Psoas muscle (tissue), 2 donors: ENCODE measurements around the gene SPRY2.

- PRO-cap, 2 experiments: no peak in any of the 2 experiments
These were observed 539 bp downstream of the POU4F1 start for GRCh38 chr13:78602732-78603294.

DNA sequence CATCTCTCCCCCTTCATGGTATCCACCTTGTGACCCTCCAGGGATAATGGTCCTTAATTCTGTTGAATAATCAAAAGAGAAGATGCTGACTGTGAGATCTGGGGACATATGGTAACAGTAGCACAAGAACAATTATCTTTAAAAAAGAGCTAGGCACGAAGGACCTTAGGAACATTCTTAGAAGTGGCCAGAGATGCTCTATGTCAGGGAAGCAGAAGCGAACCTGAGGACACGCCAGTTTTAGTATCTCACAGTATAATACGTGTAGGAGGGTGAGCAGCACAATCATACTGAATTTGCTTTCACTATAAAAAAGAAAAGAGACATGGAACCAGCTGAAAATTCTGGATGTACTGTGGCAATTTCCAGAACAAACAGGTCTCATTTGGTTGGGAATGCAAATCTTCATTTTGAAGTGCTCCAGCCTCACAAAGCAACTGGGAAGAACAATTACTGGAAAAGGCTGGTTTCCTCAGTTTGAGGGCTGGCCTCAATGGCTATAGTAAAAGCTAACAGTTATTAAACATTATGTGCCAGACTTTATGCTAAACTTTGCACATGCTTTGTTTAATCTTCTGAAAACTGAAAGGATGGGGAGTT is 3.2 kb downstream of the OBI1 start:
- PRO-cap, 2 experiments: no peak in any of the 2 experiments

DNA sequence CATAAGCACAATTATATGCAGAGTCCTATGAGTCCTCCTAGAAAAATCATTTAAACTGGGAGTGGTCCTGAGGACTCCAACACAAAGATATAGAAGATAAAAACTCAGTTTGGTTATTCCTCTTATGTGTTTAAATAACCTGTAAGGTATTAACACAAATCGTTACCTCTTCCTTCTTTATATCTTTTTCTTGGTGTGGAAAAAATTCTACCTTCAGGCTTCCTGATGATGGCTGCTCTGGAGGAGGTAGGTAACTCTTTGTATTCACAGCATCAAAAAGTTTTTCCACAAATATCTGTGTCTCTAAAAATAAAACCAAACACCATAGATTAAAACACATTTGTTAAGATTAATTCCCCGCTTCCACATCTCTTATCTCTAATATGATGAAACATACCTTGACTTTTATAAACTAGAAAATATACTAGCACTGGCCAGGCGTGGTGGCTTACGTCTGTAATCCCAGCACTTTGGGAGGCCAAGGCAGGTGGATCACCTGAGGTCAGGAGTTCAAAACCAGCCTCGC is 28.8 kb downstream of the RBM26 start:
- PRO-cap, 2 experiments: no peak in any of the 2 experiments

DNA sequence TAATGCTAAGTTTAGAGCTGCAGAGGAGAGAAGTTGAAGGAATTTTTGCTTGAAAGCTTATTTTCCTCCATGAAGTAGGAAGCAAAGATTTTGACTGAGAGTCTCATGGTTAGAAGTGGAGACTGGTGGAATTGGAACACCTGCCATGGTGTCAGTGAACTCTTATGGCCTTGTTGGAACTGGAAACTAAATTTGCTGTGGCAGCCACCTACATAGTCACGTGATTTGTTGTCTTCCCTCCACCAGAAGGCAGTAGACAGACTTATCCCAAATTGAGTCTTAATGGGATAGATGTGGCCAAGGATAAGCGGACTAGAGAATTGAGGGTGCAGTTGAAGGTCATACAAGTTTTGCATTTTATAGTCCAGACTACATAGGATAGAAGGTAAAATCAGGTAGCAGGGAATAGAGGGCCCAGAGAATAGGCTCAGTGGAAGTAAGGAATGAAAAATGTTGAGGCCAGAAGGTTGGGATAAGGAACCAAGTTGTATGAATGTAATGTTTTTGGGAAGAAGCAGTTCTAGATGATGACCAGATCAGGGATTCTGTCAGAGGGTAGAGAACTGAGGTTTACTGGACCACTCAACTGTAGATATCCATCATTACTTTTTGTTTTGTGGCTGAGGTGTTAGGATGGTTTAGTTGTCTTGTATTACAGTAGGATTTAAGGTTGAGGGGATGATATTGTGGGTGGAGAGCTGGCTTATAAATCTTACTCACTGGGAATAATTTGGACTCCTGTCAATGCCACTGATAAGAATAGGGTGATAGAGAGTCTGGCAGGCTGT is 22.3 kb downstream of the NDFIP2 start:
- PRO-cap, 2 experiments: no peak in any of the 2 experiments

DNA sequence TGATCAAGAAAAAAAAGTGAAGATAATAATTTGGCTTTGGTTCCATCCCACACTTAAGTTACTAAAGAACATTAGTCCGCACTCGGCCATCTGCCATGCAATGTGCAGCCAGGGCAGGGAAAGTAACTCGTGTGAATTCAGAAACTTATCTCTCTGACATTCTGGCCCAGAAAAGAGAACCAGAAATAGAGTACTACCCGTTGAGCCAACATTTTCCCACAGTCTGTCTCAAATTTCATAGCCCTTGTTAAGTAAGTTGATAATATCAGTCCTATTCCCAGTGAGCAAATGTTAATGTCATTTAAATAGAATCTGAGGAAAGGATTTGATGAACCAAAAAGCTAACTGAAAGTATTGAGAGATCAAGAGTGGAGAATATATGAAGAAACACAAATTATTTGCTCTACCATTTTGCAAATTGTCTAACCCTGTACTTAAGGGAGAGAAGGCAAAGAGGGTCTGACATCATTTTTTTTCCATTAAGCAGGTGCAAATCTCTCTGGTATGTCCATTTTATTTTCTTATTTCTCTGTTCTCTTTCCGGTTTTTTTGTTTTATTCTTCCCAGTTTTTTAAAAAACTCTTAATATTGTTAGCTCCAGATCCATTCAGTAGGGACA is 156.3 kb downstream of the NDFIP2 start:
- PRO-cap, 2 experiments: peak in 1 of 2 experiments; most common plus-strand start position 354 of the sequence (in 1)

DNA sequence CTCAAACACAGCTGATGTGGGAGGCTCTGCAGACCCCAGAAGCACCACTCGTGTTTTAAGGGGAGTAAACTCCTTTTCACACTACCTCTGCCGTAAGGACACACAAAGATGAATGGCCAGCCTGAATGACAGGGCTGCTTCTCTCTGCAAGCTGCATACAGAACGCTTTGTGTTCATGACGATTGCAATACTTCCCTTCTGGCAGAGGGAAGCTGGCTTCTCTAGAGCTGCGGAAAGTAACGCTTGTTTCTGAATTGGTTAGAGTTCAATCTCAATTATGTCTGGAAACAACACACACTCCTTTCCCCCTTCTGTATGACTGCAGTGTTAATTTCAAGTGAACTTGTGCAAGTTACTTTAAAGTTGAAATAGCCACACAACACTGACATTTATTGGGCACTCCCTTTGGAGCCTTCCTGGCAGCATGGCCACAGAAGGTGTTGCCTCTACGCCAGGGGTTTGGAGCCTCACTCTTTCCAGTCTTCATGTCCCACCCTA is 242.6 kb downstream of the NDFIP2 start:
- PRO-cap, 2 experiments: peak in 1 of 2 experiments; most common plus-strand start position 268 of the sequence (in 1)

DNA sequence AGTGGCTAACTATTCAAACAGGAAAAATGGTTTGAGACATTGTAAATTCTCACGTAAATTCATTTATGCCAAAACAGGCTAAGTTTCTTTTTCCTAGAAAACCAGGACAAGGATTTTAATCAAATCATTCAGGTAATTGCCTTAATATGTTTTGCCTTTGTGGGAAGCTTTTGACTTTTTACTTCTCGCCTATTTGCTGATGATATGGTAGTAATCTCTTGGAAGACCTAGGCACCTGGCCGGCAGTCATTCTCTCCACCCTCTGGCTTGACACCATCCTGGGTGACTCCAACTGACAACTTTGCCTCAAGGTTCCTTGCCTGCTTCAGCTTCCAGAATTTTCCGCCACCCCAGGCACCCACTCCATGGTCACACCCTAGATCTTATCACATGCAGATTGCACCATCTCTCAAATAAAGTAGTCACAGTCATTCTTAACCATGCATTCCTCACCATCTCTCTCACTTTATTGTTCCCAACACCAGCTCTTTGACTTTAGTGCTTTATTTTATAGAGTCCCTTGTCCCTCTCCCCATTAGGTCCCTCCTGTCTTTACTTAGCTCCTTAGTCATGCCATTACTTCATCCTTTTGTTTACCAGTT is 351.8 kb downstream of the SPRY2 start:
- PRO-cap, 2 experiments: no peak in any of the 2 experiments

DNA sequence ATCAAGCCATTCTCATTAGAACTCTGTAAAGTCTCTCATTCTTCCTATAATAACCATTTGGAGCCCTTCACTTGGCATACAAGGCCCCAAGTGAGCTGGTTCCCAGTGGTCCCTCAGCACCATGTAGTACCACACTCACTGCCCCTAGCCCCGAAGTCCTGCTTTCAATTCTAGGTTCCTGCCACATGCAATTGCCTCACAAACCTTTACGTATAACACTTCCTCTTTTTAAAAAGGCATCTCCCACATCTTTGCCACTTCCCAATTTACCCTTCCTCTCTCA is 304.1 kb downstream of the SPRY2 start:
- PRO-cap, 2 experiments: no peak in any of the 2 experiments

GRCh38 chr13:80047447-80047755 is 293.5 kb downstream of the SPRY2 start:
- PRO-cap, 2 experiments: no peak in any of the 2 experiments

DNA sequence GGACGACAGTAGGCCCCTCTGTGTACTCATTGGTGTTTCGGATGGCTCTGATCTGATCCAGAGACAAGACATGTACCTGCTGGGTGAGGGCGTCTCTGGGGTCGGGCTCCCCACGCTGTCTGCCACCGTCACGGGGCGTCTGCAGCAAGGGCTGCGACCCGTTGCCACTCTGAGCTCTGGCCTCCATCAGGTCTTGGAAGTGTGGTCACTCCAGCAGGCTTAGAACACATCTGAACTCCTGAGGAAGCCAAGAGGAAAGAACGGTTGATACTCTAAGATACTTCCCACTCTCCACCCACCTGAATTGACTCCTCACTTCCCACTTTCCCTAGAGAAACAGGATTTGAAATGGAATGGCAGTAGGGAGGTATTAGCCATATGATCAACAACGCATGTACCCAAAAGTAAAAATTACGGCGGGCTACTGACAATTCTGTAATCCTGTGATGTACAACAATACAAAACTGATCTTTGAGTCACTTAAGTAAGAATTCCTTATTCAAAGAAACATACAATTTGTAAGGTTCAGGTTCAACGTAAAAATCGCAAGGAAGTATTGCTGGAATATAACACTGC is 3.3 kb downstream of the SPRY2 start:
- PRO-cap, 2 experiments: no peak in any of the 2 experiments

DNA sequence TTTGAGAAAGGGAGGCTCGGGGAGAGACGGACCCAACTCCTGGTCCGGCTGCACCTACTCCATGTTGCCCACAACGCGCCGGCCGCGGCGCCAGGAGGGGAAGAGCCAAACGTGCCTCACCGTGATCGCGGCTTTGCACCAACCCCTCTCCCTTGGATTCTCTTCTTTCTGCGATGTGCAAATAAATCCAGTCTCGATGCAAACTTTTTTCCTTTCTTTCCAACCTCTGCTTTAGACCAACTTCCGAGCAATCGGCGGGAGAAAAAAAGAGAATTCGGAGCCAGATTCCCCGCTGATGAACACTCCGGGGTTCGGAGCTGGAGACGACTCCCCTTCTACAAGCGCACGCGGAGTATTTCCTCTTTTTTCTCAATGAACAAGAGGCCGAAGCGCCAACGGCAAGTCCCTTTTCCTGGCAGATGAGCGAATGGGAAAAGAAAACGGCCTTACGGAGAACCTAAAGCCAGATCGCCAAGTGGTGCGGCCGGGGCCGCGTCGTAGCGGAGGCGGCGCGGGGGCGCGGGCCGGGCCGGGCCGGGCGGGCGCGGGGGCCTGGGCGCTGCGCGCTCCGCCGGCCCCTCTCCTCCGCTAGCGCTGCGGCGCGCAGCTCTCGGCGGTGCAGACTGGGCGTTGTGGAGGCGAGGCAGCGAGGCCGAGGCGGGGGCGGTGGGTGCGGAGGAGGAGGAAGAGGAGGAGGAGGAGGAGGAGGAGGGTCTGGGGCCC is at the start of gene SPRY2:
SPRY2 (minus strand) TSS at position 625 of the 723 bp plus-strand sequence.
- PRO-cap, 2 experiments: peak in 2 of 2 experiments; most common plus-strand start position 71 of the sequence (in 1); most common minus-strand start position 66 of the sequence (in 1)

- PRO-cap, 2 experiments: no peak in any of the 2 experiments
These were observed 207.0 kb upstream of the SPRY2 start for GRCh38 chr13:80547891-80548398.

- PRO-cap, 2 experiments: no peak in any of the 2 experiments
These were observed 1054.3 kb upstream of the SPRY2 start for GRCh38 chr13:81395199-81395685.

GRCh38 chr13:84653858-84654151 is 771.5 kb upstream of the SLITRK1 start:
- PRO-cap, 2 experiments: no peak in any of the 2 experiments

DNA sequence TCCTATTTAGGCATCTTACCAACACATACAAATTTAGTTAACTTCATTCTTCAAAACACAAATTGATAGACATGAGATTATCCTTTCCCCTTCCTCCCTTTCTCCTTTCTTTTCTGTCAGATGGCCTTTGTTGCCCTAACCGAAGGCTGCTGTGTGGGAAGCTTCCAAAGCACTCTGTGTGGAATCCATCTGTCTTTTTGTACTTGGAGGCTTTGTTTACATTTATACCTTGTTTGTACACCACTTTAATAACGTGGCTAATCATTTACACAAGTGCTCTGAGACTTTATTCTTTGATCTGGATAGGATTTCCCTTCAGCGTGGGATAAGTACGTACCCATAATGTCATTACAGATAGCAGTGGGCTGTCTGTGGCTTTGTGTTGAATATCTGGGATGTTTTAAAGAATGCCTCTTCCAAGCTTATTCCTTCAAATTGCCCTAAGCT is 684.8 kb upstream of the SLITRK5 start:
- PRO-cap, 2 experiments: no peak in any of the 2 experiments

- PRO-cap, 2 experiments: no peak in any of the 2 experiments
These were observed 314.7 kb upstream of the SLITRK5 start for GRCh38 chr13:87356308-87357119.

DNA sequence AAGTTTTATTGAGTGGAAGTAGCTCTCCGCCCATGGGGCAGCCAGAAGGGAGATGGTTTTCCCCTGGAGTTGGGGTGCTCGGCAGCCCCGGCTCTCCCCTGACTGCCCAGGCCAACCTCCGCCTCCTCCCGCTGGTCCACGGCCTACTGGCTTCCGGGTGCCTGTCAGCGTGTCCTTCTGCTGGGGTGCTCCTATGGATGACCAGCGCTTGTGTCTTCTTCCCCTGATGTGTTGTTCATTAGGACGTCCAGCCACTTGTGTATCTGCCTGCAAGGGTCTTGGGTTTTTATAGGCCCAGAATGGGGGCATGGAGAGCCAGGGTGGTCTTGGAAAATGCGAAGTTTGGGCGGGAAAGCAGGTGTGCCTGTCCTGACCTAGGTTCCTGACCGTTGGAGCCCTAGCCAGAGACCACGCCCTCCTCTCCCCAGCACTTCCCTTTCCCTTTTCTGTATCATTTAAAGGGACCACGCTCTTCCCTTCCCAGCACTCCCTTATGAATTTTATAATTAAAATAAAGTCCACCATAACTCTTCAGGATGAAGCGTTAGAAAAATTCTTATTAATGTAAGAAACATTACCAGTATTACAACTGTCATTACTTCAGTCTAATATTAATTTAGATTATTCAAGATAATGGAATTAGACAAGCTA is 139.8 kb downstream of the SLITRK5 start:
- PRO-cap, 2 experiments: no peak in any of the 2 experiments

GRCh38 chr13:91351240-91351513 is 47.2 kb upstream of the GPC5 start:
- PRO-cap, 2 experiments: no peak in any of the 2 experiments

GRCh38 chr13:93227177-93227761 is 662 bp downstream of the GPC6 start:
- PRO-cap, 2 experiments: no peak in any of the 2 experiments

DNA sequence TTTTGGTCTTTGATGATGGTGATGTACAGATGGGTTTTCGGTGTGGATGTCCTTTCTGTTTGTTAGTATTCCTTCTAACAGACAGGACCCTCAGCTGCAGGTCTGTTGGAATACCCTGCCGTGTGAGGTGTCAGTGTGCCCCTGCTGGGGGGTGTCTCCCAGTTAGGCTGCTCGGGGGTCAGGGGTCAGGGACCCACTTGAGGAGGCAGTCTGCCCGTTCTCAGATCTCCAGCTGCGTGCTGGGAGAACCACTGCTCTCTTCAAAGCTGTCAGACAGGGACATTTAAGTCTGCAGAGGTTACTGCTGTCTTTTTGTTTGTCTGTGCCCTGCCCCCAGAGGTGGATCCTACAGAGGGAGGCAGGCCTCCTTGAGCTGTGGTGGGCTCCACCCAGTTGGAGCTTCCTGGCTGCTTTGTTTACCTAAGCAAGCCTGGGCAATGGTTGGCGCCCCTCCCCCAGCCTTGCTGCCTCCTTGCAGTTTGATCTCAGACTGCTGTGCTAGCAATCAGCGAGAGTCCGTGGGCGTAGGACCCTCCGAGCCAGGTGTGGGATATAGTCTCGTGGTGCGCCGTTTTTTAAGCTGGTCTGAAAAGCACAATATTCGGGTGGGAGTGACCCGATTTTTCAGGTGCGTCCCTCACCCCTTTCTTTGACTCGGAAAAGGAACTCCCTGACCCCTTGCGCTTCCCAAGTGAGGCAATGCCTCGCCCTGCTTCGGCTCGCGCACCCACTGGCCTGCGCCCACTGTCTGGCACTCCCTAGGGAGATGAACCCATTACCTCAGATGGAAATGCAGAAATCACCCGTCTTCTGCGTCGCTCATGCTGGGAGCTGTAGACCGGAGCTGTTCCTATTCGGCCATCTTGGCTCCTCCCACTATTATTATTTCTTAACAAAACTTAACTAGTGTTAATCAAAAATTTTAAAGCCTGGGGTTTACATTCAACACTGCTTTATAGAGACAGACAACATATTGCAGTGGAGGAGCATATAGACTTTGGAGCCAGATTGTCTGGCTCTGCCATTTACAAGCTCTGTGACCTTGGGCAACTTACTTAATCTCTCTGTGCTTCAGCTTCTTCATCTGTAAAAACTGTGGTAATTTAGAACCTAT is 269.4 kb downstream of the GPC6 start:
- PRO-cap, 2 experiments: no peak in any of the 2 experiments